Prostate gland (tissue), 2 donors: Measurements from ENCODE around the gene NMBR.

DNA sequence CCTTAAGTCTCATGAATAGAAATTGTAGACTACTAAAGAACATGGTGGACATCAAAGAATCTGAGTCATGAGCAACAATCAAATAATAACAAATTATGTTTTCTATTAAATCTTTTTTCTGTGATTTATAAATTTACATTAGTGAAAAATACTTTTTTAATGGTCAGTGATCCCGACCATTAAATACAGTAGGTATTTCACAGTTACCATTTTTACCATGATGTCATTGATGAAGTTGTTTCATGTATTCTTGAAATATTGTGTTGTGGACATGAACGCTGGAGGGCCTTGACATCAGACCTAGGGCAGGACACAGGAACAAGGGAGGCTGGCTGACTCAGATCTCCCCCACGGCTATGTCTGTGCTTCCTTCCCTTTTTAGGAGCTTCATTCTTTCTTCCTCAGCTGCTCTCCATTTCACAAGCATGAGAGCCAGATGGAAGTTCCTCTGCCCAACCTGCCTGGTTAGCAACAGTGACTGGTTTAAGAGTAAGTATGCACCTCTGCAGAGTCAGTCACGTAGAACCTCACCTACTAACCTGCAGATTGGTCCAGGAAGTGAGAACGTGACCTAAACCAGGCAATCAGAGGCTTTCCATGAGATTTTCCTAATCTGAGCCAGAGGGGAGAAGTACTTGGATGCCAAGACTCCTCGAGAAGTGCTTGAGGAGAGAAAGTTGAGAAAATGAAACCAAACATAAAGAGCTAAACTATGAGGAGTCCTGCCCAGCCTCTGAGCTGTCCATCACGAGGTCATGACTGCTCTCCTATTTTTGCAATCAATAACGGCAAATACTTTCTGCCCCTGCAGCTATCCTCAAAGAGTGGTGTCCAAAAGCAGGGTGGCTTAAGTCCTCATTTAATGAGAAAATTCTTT, 465.1 kb upstream of the CITED2 start:
- PRO-cap = unidirectional peak, plus-strand start at position 422 of the sequence
- RAMPAGE, long total RNA, 2 experiments = no peak in any of the 2 experiments

DNA sequence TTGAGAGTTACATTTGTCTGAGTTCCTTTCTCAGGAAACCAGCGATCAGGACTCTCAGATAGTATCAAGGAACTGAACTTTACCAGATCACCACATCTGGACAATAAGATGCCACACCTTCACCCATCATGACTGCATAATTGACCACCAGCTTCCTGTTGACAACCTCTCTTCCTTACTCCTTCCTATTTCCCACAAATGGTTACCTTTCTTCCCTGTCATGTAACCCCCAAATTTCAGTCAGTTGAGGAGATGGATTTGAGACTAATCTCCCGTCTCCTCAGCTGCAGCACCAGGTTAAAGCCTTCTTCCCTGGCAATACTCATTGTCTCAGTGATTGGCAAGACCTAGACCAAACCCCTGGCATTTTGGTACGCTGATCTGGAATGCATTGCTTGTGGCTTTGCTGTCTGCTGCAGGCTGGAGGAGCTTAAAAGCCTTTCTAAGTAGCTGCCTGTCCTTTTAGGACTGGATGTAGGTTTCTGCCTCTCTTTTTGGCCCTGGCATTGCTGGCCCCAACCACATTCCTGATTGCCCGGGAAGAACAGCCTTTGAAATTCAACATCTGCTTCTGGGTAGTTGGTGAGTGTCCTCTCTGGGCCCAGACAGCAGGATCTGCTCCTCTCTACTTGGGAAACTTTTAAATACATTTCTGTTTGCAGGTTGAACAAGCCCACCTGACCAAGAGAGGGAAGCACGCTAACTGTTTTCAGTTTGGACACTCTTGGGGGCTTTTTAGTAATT, 729.6 kb upstream of the GJE1 start:
- PRO-cap = no peak
- RAMPAGE, long total RNA, 2 experiments = no peak in any of the 2 experiments

GRCh38 chr6:142015456-142015859, 117.3 kb upstream of the GJE1 start:
- PRO-cap = no peak
- RAMPAGE, long total RNA, 2 experiments = no peak in any of the 2 experiments

- PRO-cap = bidirectional peak, plus-strand start at chr6:142147263, minus-strand start at chr6:142147137
- RAMPAGE, long total RNA, 2 experiments = start-site peak on the plus strand in 2 of 2 experiments, at chr6:142147259-142147285 at its widest, 23 to 443 reads per replicate
These were observed at the start of gene NMBR for GRCh38 chr6:142146889-142147440. TSS of gene NMBR (minus strand) at chr6:142147122.

GRCh38 chr6:142301342-142301601, 535 bp upstream of the ADGRG6 start:
- PRO-cap = unidirectional peak, plus-strand start at chr6:142301492
- RAMPAGE, long total RNA, 2 experiments = no peak in any of the 2 experiments

DNA sequence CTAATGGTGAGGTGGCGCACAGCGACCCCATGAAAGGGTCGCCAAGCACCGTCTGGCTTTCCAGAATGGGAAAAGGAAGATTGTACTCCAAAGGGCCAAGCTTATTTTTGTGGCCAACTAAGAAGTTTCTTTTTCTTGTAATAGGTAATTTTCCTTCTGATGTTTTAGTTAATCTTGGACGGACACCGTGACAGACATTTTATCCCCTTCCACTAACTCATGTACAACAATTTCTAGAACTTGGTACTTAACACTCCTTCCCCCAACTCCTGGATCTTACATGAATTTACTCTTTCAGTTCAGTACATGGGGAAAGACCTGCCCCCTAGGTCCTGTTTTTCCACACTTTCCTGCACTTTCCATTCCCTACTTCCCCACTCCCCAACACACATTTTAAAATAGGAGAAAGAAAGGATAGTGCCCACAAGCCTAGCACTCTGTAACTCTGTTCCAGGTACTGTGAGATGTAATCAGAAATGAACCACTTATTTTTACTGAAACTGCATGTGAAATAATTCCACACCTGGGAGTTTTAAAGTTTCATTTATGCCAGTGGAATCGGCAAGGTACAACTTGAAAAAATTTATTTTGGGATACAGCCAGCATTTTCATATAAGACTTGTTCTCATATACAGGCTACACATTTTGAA, 1.3 kb downstream of the ADGRG6 start:
- PRO-cap = no peak
- RAMPAGE, long total RNA, 2 experiments = no peak in any of the 2 experiments

DNA sequence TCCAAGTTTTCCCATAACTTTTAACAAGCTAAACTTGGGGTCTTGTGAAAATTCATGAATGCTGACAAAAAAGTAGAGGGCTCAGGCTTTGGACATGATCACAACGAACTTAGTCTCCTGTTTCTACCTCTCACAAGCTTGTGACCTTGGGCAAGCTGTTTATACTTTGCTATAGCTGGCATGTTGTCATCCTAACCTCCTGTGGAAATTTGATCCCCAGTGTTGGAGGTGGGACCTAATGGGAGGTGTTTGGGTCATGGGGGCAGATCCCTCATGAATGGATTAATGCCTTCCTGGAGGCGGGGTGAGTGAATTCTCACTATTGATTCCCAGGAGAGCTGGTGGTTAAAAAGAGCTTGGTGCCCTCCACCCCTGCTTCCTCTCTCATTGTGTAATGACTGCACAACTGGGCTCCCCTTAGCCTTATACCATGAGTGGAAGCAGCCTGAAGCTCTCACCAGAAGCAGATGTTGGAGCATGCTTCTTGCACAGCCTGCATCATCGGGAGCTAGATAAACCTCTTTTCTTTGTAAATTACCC, 228.9 kb downstream of the HIVEP2 start:
- PRO-cap = no peak
- RAMPAGE, long total RNA, 2 experiments = no peak in any of the 2 experiments

DNA sequence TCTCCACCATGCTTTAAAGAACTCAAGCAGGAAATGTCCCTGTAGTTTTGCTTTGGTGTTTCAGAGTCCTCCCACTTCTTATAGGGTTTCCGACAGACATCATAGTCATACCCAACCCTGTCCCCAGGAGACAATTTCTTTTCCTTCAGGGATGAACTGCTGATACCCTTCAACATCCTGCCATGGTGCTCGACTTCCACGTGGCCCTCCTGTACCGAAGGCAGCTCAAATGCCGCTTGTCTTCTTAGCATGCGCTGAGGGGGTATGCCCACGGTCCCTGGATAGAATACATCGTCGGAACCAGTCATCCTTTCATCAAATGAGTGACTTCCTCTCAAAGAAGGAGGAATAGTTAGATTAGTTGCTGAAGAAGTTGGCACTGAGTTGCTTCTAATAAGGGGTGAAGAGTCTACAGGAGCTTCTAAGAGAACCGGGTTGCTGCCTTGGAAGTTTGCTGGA, 172.2 kb downstream of the HIVEP2 start:
- PRO-cap = no peak
- RAMPAGE, long total RNA, 2 experiments = no peak in any of the 2 experiments

DNA sequence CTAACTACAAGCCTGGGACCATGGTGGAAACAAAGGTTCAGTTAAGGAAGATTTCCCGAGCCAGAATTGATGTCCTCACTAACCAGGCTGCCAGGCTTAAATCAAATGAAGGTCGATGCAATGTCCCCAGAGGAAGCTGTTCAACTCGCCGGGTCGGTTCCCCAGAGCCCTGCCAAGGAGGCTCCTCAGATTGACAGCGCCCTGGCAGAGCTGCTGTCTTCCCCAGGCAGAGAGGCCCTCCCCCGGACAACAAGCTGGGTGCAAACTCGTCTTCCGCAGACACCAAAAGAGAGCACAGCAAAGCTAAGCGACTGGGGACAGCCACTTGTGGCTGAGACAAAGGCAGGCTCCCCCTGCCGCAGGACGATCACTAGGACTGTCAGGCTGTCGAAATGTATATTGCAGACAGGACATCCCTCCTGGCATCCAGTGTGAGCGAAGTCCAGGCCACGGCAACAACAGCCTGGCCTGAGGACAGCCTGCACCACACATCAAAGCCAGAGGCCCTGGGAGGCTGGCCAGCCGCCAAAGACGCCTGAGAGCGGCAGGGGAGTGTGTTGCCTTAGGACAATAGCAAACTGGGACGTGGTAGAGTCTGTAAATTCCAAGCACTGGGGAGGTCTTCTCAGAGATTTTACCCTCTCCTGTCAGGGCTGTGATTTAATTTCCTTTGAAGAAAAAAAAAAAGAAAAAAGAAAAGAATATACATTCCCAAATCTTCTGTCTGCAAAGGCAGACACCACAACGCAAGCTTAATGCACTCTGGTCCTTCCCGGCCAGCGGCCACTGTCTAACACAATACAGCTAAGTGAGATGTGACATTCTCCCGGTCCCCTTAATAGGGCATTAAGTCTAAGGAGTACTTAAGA, 99.1 kb downstream of the HIVEP2 start:
- PRO-cap = bidirectional peak, plus-strand start at position 429 of the sequence, minus-strand start at position 378 of the sequence
- RAMPAGE, long total RNA, 2 experiments = no peak in any of the 2 experiments

GRCh38 chr6:142903676-142904408, 41.1 kb downstream of the HIVEP2 start:
- PRO-cap = no peak
- RAMPAGE, long total RNA, 2 experiments = no peak in any of the 2 experiments

DNA sequence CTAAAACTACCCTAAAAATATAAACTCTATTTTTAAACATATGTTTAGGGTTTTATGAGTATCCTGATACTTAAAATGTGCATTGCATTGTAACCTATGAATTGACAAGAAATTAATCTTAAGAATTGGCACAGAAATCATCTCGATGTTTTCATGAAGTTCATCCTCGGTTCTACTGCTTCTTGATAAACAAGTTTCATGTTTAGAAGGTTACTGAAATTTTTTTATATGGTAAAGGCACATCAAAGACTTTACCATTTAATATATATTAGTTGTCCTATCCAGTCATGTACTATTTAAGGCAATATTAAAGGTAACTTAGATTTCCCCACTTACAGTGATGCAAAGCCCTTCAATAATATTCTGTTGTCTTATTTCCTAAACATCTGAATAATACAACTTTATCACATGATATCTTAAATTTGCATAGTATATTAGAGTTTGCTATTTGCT, 16.7 kb downstream of the HIVEP2 start:
- PRO-cap = no peak
- RAMPAGE, long total RNA, 2 experiments = no peak in any of the 2 experiments

GRCh38 chr6:142946400-142946683, 1.4 kb upstream of the HIVEP2 start:
- PRO-cap = bidirectional peak, plus-strand start at chr6:142946494, minus-strand start at chr6:142946346
- RAMPAGE, long total RNA, 2 experiments = no peak in any of the 2 experiments

- PRO-cap = bidirectional peak, plus-strand start at chr6:142947518, minus-strand start at chr6:142947515; bidirectional peak, plus-strand start at chr6:142947674, minus-strand start at chr6:142947649
- RAMPAGE, long total RNA, 2 experiments = no peak in any of the 2 experiments
These were observed 2.6 kb upstream of the HIVEP2 start for GRCh38 chr6:142947451-142948087.

DNA sequence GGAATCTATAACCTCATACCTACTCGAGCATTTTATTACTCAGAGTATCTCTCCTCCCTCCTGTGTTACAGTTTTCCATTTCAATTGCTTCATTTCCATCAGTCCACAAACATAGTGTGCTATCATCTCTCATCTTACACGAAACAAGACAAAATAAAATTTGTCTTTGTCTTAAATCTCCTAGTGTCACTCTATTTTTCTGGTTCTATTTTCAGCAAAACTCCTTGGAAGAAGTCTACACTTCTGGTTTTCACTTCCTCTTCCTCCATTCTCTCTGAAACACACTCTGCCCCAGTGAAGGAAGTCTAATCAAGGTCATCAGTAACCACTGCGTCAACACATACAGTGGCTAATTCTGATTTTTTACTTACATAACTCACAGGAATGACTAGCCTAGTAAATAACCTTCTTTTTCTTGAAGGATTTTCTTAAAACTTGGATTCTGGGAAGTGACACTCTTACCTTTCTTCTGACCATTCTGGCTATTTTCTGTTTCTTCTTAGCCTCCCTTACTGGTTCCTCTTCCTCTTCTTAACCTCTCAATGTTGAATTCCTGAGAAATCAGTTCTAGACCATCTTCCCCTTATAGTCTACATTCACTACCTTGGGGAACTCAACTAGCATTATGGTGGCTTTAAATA, 37.4 kb downstream of the AIG1 start:
- PRO-cap = no peak
- RAMPAGE, long total RNA, 2 experiments = no peak in any of the 2 experiments

DNA sequence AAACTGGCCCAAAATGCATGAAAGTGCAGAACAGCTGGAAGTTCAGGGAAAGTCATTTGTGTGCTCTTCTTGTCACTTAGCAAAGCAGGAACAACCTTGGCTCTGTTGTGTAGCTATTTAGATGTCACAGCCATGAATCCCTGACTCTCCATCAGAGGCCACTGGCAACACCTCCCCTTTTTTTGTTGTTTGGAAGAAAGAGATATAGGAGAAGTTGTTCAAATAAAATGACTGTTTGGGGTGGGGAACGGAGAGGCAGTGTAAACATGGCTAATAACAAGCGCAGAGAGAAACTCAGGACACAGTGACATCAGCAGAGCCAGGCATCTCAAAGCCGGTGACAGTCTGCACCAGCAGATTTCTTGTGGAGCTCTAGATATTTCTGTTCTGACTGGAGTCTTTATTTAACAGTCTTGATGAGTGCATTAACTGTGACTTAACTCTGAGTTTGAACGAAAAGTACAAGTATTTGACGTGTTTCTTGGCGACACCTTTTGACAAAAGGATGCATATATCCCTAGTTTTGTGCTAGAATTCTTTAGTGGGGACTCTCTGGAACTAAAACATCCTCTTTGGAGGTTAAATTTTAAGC, 54.0 kb downstream of the ADAT2 start:
- PRO-cap = no peak
- RAMPAGE, long total RNA, 2 experiments = no peak in any of the 2 experiments

DNA sequence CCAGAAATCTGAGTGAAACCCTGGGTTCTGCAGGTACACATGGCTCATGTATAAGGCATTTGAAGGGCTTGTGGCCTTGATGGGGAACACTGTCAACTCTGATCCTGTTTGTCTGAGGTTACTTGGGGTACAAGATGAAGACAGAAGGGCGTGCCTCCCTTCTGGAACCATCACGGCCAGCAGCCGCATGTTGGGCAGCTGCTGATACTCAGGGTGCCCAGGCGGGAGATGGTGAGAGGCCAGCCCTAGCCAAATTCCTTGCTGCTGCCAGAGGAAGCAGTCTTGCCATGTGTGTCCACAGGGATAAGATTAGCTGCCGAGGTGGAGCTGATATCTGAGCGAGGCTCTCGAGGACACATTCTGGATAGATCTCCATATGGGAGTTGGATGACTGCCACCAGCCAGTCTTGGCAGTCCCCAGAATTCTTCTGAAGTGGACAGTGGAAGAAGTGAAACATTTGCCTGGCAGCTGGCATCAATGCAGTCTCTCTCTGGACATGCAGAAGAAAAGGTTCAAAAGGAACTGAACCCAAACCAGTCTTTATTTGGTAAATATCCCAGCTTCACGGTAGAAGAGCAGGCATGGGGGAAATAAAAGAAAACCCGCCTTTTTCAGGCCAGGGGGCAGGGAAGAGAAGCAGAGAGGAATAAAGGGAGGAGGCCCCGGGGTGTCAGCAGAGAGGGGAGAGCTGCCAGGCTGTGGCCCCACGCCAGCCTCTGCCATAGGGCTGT, 3.5 kb upstream of the FUCA2 start:
- PRO-cap = no peak
- RAMPAGE, long total RNA, 2 experiments = no peak in any of the 2 experiments

GRCh38 chr6:143539844-143540574, 28.5 kb upstream of the FUCA2 start:
- PRO-cap = no peak
- RAMPAGE, long total RNA, 2 experiments = no peak in any of the 2 experiments

- PRO-cap = no peak
- RAMPAGE, long total RNA, 2 experiments = no peak in any of the 2 experiments
These were observed 36.7 kb downstream of the STX11 start for GRCh38 chr6:144186738-144187674.

- PRO-cap = no peak
- RAMPAGE, long total RNA, 2 experiments = no peak in any of the 2 experiments
These were observed 29.2 kb downstream of the UTRN start for GRCh38 chr6:144314135-144314970.

DNA sequence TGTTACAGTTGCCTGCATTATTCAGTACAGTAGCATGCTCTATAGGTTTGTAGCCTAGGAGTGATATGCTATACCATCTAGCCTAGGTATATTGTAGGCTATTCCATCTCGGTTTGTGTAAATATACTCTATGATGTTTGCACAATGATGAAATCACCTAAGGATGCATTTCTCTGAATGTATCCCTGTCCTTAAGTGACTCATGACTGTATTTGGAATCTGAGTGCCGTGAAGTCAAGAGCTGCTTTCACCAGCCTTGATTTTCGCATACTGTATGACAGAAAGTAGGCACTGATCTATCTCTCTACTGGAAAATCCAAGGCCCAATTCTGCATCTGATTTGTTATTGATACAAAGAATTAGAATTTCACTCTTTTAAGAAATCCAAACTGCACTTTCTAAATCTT, 129.9 kb downstream of the UTRN start:
- PRO-cap = no peak
- RAMPAGE, long total RNA, 2 experiments = no peak in any of the 2 experiments